Endodermal cell (in vitro differentiated cells): ENCODE measurements around the gene M6PR.

- PRO-cap = bidirectional peak, plus-strand start at chr12:7890799, minus-strand start at chr12:7890694
Observed at GRCh38 chr12:7890325-7890857, 17.7 kb upstream of the SLC2A14 start.

GRCh38 chr12:7921648-7922549 is 14.1 kb downstream of the SLC2A3 start:
- PRO-cap = no peak

DNA sequence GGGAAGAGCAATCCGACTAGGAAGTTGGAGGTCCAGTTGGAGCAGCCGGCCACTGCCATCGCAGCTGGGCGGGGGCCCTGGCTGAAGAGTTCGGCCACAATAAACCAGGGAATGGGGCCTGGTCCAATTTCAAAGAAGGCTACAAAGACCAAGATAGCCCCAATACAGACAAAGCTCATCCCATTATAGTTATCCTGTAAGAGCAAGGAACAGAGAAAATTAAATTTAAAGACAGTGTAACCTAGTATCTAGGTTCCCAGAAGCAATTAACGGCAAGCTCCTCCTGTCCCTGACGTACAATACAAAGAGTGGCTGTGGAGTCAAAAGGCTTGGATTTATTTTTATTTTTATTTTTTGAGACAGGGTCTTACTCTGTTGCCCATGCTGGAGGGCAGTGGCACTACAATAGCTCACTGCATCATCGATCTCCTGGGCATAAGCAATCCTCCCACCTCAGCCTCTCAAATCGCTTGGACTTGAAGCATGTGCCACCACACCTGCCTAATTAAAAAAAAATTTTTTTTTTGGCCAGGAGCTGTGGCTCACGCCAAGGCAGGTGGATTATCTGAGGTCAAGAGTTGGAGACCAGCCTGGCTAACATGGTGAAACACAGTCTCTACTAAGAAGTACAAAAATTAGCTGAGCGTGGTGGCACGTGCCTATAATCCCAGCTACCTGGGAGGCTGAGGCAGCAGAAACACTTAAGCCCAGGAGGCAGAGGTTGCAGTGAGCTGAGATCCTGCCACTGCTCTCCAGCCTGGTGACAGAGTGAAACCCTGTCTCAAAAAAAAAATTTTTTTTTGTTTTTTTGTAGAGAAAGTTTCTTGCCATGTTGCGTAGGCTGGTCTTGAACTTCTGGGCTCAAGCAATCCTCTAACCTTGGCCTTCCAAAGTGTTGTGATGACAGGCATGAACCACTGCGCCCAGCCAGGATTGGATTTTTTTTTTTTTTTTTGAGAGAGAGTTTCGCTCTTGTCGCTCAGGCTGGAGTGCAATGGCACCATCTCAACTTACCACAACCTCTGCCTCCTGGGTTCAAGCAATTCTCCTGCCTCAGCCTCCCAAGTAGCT is 12.8 kb downstream of the SLC2A3 start:
- PRO-cap = no peak

DNA sequence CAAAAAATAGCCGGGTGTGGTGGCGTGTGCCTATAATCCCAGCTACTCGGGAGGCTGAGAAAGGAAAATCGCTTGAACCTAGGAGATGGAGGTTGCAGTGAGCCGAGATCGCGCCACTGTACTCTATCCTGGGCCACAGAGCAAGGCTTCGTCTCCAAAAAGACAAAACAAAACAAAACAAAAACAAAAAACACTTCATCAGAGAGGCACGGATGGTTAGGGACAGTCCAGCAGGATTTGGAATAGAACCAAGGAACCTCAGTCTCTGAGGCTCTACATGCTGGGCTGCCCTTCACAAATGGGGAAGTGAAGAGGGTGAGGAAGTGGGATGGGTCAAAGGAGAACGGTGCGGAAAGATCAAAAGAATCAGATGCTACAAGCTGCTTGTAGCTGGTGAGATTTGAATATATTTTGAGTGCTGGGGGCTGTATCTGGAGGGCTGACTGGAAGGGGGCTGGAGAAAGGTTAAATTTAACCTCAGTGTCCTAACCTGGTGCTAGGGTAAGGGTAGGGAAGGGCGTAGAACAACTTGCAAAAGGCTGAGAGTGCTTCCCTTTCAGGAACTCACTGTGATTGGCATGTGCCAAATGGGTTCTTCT is 4.5 kb downstream of the FOXJ2 start:
- PRO-cap = no peak

GRCh38 chr12:8285607-8286093 is 58.2 kb upstream of the FAM90A1 start:
- PRO-cap = no peak

DNA sequence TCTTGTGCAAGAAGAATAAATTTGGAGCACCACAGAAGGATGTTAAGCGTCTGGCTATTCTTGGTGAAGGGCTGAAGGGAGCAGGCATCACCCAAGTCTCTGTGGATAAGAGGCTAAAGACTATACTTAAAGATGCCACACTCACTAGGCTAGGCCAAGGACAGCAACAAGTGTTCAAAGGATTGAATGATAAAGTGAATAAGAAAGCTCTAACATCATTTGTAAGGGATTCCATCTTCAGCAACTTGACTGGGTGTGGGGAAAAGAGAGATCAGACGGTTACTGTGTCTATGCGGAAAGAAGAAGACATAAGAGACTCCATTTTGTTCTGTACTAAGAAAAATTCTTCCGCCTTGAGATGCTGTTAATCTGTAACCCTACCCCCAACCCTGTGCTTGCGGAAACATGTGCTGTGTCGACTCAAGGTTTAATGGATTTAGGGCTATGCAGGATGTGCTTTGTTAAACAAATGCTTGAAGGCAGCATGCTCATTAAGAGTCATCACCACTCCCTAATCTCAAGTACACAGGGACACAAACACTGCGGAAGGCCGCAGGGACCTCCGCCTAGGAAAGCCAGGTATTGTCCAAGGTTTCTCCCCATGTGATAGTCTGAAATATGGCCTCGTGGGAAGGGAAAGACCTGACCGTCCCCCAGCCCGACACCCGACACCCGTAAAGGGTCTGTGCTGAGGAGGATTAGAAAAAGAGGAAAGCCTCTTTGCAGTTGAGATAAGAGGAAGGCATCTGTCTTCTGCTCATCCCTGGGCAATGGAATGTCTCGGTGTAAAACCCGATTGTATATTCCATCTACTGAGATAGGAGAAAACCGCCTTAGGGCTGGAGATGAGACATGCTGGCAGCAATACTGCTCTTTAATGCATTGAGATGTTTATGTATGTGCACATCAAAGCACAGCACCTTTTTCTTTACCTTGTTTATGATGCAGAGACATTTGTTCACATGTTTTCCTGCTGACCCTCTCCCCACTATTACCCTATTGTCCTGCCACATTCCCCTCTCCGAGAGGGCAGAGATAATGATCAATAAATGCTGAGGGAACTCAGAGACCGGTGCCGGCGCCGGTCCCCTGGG is 23.1 kb upstream of the AICDA start:
- PRO-cap = bidirectional peak, plus-strand start at position 527 of the sequence, minus-strand start at position 409 of the sequence; bidirectional peak, plus-strand start at position 831 of the sequence, minus-strand start at position 687 of the sequence; bidirectional peak, plus-strand start at position 1,012 of the sequence, minus-strand start at position 993 of the sequence

DNA sequence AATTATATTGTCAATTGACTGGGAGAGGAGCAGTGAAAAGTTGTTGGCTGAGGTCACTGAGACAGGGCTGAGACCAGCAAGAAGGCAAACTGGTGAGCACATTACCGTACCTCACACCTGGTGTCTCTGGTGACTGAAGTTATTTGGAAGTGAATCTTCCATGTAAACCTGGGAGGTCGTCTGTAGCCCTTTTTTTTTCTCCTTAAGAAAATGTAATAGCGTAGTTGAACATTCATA is 1.1 kb upstream of the RIMKLB start:
- PRO-cap = unidirectional peak, plus-strand start at position 114 of the sequence; bidirectional peak, plus-strand start at position 142 of the sequence, minus-strand start at position 128 of the sequence

- PRO-cap = no peak
Observed at GRCh38 chr12:8822981-8823870, 805 bp downstream of the A2ML1 start.

- PRO-cap = bidirectional peak, plus-strand start at chr12:8949528, minus-strand start at chr12:8949410; bidirectional peak, plus-strand start at chr12:8950104, minus-strand start at chr12:8949715
Observed at GRCh38 chr12:8949118-8950243, at the start of gene M6PR. M6PR (minus strand) TSS chr12:8949645.

GRCh38 chr12:8953742-8954648 is 4.5 kb upstream of the M6PR start:
- PRO-cap = no peak

- PRO-cap = no peak
Observed at GRCh38 chr12:8987463-8988162, 1.7 kb upstream of the KLRG1 start.

- PRO-cap = no peak
Observed at GRCh38 chr12:8991768-8992520, 2.6 kb downstream of the KLRG1 start.

GRCh38 chr12:9113877-9114414 is 1.8 kb downstream of the A2M start:
- PRO-cap = no peak

GRCh38 chr12:9124059-9125185 is 8.7 kb upstream of the A2M start:
- PRO-cap = no peak

DNA sequence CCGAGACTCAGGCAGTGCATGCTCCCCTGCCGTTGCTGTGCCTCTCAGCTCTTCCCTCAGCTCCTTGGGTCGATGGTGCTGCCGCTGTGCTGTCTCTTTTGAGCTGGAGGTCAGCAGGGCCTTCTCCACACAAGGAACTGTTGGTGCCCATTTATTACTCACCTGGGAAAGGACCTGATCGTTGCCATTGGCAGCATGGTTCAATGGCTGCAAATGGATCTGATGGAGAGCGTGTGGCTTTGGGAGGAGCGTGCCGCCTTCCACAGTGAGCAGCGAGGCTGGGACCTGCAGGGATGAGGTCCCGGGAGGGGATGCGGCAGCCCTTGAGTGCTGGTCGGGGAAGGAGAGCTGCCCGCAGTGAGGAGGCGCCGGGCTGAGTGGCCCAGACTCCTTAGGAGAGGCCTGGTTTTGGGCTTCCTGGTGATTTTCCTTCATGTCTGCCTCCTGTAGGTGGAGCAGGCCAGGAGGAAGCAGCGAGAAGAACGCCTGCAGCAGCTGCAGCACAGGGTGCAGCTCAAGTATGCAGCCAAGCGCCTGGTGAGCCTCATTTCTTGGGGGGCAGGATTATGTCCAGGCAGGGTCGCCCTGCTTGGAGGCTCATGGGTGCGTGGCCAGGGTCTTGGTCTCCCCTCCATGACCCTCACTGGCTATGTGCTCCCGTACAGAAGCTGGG is 85.9 kb upstream of the PZP start:
- PRO-cap = no peak

DNA sequence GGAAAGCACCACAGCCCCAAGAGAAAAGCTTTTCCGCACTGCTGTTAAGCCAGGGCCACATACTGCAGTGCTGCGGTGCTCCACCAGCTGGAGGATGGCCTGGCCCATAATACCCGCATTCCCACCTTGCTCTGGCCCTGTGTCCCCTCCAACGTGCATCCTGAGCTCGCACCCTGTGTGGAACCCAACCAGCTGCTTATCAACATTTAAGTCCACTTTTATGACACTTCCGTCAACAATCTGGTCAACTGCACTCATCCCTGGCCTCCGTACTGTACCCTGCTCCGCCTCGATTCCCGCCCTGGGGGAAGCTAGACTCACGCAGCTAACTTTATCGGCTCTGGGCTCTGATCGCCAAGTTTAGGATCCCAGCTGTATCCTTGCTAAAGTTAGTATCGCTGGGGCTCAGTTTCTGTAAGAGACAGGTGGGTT is 160.4 kb downstream of the KLRB1 start:
- PRO-cap = no peak

DNA sequence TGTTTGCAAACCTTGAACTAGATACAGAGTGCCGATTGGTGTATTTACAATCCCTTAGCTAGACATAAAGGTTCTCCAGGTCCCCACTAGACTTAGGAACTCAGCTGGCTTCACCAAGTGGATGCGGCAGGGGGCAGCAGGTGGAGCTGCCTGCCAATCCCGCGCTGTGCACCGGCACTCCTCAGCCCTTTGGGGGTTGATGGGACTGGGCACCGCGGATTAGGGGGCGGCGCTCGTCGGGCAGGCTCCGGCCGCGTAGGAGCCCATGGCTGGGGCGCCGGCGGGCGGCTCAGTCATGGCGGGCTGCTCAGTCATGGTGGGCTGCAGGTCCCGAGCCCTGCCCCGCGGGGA is 157.5 kb downstream of the KLRB1 start:
- PRO-cap = no peak

DNA sequence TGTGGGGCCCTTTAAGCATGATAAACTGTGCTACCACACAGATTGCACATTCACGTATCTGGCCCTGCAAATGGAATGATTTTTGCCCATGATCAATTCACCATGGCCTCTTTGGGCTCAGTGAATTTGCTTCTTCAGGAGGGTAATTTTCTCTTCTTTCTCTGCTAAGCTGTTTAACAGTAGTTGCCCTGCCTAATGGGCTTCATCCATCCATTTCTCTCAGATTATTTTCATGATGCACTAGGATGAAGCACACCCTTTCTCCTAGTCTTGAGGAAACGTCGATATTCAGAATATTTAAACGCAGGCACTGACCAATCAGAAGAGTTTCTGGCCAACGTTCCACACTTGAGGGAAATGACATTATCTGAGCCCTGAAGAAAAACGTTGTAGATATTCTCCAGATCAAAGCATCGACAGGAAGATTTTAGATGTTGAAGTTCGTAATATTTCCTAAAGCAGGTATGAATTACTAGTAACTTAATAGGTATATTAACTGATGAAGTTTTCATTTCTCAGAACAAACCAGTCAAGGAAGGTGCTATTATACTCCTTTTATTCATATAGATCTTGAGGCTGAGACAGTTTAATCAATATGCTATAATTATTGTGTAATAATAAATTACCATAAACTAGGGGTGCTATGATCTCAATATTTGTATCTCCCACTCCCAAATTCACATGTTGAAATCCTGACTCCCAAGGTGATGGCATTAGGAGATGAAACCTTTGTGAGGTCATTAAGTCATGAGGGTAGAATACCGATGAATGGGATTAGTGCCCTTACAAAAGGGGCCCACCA is 5.1 kb upstream of the CLEC2D start:
- PRO-cap = no peak

GRCh38 chr12:9668035-9668692 is 1.3 kb upstream of the CLEC2D start:
- PRO-cap = no peak

GRCh38 chr12:9674131-9674773 is 4.7 kb downstream of the CLEC2D start:
- PRO-cap = no peak